ENCODE results near the genes MAGEH1, SPIN4 and ASB12.

- PRO-cap = no peak
- RAMPAGE, long total RNA, 4 experiments = no peak in any of the 4 experiments
Measured at GRCh38 chrX:54419754-54420187, 20.4 kb upstream of the TSR2 start.

- PRO-cap = no peak
- RAMPAGE, long total RNA, 4 experiments = no peak in any of the 4 experiments
Measured at GRCh38 chrX:54496421-54496788, 371 bp upstream of the FGD1 start.

- PRO-cap = no peak
- RAMPAGE, long total RNA, 4 experiments = no peak in any of the 4 experiments
Measured at GRCh38 chrX:54528803-54529227, 1.2 kb upstream of the GNL3L start.

- PRO-cap = bidirectional peak, plus-strand start at chrX:55452165, minus-strand start at chrX:55451919
- RAMPAGE, long total RNA, 4 experiments = start-site peak on the plus strand in 4 of 4 experiments, at chrX:55452109-55452169 at its widest, 27 to 424 reads per replicate
Measured at GRCh38 chrX:55451653-55452312, at the start of gene MAGEH1. Gene MAGEH1, plus strand, starts transcription at chrX:55452127.

DNA sequence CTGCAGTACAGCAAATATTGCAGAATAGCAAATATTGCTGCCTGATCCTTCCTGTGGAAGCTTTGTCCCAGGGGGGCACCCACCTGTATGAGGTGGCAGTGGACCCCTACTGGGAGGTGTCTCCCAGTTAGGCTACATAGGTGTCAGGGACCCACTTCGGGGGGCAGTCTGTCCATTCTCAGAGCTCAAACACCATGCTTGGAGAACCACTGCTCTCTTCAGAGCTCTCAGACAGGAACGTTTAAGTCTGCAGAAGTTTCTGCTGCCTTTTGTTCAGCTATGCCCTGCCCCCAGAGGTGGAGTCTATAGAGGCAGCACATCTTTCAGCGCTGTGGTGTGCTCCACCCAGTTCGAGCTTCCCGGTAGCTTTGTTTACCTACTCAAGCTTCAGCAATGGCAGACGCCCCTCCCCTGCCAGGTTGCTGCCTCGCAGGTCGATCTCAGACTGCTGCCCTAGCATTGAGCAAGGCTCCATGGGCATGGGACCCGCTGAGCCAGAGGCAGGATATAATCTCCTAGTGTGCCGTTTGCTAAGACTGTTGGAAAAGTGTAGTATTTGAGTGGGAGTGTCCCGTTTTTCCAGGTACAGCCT, 29.0 kb upstream of the RRAGB start:
- PRO-cap = no peak
- RAMPAGE, long total RNA, 4 experiments = no peak in any of the 4 experiments

DNA sequence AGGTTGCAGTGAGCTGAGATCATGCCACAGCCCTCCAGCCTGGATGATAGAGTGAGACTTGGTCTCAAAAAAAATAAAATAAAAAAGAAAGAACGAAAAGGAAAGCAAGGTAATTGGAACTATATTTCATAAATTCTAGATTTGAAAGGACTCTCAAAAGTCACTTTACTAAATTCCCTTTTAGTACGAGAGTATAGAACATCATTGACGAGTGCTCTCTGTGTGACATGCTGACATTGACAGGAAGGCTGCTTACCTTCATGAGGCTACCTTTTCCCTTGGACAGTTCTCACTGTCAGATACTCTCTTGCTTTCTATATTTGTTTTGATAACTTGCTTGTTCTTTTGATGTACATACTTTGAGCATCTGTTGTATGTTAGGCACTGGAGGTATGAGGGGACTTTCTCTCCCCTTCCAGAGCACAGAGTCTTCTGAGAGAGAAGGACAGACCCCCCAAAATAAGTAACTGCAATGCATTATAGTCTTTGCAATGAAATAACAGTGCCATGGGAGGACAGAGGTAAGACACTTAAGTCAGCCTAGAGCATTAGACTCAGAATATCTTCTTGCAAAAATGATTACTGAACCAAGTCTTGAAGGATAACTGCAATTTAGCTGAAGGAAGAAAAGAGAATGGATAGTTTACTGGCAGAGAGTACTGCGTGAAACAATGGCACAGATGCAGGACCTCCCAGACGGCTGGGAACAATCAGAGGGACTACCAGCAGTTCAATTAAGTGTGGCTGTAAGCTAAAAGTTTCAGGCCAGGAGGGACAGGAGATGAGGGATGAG, 3.5 kb downstream of the RRAGB start:
- PRO-cap = no peak
- RAMPAGE, long total RNA, 4 experiments = no peak in any of the 4 experiments

DNA sequence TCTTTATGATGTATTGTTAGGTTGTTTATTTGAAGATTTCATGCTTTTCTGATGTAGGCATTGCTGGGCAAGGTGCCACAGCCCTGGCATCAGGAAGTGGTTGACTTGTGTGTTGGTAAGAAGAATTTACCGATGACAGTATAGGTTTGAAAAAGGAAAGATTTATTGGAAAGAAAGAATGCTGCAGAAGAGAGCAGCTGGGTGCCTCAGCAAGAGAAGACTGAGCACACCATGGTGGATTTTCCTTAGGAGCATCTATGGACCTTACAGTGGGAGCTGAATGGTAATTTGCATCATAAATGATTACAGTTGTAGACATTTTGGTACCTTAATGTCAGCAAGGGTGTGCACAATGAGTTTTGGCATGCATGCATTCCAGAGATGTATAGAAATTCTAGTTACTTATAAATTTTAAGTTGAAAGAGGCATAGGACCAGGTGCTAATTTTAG, 153.3 kb downstream of the KLF8 start:
- PRO-cap = no peak
- RAMPAGE, long total RNA, 4 experiments = no peak in any of the 4 experiments

GRCh38 chrX:56728751-56729094, 320 bp upstream of the NBDY start:
- PRO-cap = no peak
- RAMPAGE, long total RNA, 4 experiments = no peak in any of the 4 experiments

DNA sequence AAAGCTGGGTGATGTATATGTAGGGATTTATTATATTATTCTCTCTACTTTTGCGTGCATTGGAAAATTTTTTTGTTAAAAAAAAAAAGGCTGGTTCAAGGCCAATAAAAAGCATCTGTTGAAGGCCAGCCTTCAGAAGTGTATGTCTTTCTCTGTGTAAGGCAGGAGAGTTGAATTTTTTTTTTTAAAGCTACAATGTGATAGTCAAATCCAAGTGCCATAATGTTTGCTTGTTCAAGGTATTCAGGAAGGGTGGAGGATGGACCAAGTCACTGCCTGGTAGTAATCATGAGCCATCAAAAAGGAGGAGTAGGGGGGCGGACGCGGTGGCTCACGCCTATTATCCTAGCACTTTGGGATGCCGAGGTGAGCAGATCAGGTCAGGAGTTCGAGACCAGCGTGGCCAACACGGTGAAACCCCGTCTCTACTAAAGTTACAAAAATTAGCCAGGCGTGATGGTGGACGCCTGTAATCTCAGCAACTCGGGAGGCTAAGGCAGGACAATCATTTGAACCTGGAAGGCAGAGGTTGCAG, 943 bp downstream of the NBDY start:
- PRO-cap = no peak
- RAMPAGE, long total RNA, 4 experiments = no peak in any of the 4 experiments

- PRO-cap = no peak
- RAMPAGE, long total RNA, 4 experiments = no peak in any of the 4 experiments
Measured at GRCh38 chrX:57910601-57911314, 500 bp upstream of the ZXDA start.

DNA sequence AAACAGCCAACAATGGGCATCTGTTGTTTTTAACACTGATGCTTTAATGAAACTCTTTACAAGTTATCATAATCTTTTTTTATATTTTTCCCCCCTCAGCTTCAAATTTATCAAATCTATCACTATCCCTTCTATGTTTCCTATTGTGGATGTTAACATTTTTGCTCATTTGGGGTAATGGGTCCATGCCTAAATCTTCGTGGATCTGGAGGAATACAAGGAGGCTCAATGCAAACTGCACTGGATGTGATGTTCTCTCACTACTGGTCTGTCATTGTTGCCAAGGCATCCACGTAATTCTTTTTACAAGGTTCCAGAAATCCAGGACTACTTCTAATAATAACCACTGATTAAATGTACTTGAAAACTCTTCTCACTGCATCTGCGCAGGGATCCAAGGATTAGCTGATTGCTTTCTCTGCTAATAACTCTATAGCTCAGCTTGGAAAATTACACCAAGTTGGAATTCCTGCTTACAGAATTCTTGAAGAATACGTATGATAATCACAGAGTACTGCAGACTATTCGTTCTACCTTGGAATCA, 472.3 kb downstream of the SPIN4 start:
- PRO-cap = no peak
- RAMPAGE, long total RNA, 4 experiments = no peak in any of the 4 experiments

DNA sequence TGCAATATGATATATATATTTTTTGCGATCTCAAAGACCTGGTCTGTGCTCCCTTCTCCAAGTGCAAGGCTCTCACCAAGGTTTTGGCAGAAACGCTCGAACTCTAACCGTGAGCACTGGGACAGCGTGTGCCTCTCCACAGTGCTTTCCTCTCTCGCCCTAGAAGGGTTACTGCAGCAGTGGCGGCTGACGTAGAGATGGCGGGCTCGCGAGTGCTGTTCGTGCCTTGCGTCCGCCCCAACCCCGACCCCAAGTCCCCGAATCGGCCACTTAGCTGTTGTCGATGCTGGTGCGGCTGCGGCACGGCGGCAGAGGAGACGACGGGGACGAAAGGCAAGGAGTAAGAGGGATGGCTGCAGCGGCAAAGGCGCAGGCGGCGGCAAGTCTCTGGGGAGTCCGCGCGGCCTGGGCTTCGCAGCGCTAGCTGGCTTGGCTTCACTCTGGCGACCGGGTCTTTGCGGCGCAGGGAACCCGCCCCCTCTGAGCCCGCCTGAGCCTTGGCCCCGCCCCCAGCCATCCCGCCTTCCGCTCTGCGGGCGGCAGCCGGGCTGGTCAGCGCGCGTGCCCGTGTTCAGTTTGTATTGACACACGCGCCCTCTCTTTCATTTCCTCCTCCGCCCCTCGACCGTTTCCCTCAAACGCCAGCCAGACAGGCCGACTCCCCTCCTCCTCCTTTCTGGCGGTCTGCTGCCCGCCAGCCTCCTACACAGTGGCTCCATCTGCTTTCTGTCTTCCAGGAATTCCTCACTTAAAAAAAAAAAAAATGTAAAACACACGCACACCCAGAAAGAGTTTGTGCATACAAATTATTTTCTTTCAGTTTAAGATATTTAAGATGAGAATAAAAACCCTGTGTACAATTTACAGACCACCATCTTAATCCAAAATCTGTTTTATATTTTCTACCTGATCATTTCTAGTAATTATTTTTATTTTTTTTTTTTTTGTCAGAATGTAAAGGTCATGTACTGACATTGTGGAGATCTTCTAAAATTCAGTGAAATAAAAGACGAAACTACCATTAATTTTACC, at the start of gene SPIN4:
SPIN4 (minus strand) TSS at position 442 of the 1,032 bp plus-strand sequence.
- PRO-cap = bidirectional peak, plus-strand start at position 637 of the sequence, minus-strand start at position 442 of the sequence
- RAMPAGE, long total RNA, 4 experiments = no peak in any of the 4 experiments

- PRO-cap = bidirectional peak, plus-strand start at chrX:63755330, minus-strand start at chrX:63755078
- RAMPAGE, long total RNA, 4 experiments = no peak in any of the 4 experiments
Measured at GRCh38 chrX:63755257-63755720, 29.7 kb downstream of the ARHGEF9 start.

DNA sequence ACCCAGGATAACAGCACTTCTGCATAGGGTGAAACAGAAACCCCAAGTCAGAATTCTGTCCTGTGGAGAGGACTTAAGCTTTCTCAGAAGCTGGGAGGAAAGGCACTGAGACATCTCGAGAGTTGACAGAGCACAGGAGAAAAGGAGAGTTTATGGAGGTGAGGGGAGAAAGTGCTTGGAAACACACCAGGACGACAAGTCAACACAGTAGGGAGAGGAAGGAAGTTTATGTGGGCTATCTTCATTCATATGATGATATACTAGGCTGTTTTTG, 150.5 kb downstream of the AMER1 start:
- PRO-cap = no peak
- RAMPAGE, long total RNA, 4 experiments = no peak in any of the 4 experiments

DNA sequence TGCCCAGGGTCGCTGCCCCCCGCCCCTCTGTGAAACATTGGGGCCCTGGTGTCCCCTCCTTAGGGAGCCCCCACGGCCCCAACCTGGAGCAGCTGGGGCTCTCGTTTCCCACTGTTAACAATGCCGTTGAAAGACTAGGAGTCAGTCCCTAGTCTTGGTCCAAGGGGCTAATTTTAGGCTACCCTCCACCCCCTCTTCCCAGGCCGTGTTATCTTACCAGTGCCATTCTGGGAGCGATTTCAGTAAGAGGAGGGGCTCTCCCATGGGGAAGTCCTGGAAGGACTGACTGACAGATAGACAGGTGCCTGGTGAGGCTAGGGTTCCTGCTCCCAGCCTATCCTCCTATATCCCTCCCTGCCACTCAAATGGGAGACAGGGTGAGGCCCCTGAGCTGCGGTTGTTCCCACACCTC, at the start of gene ASB12:
ASB12 (minus strand) TSS at position 122 of the 412 bp plus-strand sequence.
- PRO-cap = no peak
- RAMPAGE, long total RNA, 4 experiments = no peak in any of the 4 experiments

DNA sequence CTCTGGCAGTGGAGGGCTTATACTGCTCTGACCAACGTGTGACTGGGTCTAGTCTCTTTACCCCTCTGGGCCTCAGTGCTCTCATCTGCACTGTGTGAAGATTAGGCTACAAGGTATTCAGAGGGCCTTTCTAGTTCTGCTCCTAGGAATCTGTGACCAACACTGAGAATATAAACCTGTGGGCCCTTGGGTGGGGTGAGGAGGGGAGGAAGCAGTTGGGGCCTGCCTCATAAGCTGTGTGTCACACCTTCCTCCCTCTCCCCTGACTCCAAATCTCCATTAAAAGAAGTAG, 66.4 kb upstream of the MSN start:
- PRO-cap = unidirectional peak, minus-strand start at position 164 of the sequence
- RAMPAGE, long total RNA, 4 experiments = no peak in any of the 4 experiments

DNA sequence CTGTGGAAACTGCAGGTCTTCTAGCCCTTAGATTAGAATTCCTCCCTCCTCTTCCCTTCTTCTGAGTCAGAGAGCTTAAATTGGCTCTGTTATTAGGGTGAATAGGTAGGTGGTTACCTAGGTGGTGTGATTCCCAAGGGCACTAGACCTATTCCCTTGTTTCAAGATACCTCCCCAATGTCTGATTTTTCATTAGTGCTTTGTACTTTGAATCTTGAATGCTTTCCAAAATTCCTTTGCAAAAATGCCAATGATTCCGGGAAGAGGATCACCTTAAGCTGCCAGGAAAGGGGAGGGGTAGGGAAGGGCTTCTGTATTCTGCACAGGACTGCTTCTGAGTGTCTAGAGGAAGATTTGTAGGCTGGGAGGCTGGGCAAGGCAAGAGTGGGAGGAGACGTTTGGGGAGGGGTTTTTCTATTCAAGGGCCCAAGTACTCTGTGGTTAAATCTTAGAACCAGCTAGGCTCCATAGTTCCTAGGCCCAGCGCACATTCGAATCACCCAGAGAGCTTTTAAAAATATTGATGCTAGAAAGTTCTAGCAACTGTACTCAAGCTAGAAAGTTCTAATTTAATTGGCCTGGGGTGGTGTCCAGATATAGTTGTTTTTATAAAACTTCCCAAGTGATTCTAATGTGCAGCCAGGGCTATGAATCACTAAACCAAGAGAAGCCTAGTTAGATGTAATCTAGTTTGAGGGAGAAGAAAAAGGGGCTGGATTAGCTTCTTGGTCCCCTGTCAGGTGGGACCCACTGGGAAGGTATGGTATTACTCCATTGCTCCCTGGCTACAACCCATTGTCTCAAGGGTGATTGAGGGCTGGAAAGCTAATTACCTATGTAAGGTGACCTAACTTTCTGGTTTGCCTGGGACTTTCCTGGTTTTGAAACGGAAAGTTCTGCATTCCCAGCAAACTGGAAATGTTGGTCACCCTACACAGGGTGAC, 24.2 kb upstream of the MSN start:
- PRO-cap = no peak
- RAMPAGE, long total RNA, 4 experiments = no peak in any of the 4 experiments

DNA sequence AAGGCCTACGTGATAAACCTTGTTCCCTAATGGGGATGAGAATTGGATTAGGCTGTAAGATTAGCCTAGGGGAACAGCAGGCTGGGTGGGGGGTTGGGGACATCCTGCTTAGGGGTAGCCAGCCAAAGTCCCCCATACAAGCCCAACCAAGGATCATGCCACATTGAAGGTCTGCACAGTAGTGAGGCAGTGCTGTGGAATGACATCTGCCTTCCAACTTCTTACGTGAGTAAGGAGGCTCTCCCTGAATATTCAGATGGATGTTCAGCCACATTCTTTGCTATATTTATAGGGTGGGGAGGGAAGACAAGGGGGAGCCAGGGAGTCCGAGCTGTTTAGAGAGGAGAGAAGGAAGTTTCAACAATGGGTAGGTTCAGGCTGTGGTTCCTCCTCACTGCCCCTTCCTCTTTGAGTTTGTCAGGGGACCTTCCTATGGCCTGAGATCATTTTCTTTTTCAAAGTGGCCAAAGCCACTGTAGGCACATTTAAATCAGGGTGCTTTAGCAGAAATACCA, 29.7 kb downstream of the MSN start:
- PRO-cap = no peak
- RAMPAGE, long total RNA, 4 experiments = no peak in any of the 4 experiments

- PRO-cap = unidirectional peak, minus-strand start at chrX:65698008
- RAMPAGE, long total RNA, 4 experiments = no peak in any of the 4 experiments
Measured at GRCh38 chrX:65697634-65698951, 30.6 kb downstream of the MSN start.

GRCh38 chrX:66005050-66006291, 34.4 kb downstream of the VSIG4 start:
- PRO-cap = no peak
- RAMPAGE, long total RNA, 4 experiments = no peak in any of the 4 experiments